ENCODE data around the genes AMZ2, ABCA8 and KCNJ16.

DNA sequence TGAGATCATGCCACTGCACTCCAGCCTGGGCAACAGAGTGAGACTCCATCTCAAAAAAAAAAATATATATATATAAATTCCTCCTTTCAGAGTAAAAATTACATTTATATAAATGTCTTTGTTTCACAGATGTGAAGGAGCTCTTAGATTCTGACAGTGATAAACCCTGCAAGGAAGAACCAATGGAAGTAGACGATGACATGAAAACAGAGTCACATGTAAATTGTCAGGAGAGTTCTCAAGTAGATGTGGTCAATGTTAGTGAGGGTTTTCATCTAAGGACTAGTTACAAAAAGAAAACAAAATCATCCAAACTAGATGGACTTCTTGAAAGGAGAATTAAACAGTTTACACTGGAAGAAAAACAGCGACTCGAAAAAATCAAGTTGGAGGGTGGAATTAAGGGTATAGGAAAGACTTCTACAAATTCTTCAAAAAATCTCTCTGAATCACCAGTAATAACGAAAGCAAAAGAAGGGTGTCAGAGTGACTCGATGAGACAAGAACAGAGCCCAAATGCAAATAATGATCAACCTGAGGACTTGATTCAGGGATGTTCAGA, 85.4 kb downstream of the C17orf58 start:
- PRO-cap: no peak
- RAMPAGE, long total RNA, 5 experiments: start-site peak on the plus strand in 1 of 5 experiments, centred at position 277 of the sequence, 33 reads per replicate
- RRBS: no CpG with 5 or more reads among the region's 5 CpGs

DNA sequence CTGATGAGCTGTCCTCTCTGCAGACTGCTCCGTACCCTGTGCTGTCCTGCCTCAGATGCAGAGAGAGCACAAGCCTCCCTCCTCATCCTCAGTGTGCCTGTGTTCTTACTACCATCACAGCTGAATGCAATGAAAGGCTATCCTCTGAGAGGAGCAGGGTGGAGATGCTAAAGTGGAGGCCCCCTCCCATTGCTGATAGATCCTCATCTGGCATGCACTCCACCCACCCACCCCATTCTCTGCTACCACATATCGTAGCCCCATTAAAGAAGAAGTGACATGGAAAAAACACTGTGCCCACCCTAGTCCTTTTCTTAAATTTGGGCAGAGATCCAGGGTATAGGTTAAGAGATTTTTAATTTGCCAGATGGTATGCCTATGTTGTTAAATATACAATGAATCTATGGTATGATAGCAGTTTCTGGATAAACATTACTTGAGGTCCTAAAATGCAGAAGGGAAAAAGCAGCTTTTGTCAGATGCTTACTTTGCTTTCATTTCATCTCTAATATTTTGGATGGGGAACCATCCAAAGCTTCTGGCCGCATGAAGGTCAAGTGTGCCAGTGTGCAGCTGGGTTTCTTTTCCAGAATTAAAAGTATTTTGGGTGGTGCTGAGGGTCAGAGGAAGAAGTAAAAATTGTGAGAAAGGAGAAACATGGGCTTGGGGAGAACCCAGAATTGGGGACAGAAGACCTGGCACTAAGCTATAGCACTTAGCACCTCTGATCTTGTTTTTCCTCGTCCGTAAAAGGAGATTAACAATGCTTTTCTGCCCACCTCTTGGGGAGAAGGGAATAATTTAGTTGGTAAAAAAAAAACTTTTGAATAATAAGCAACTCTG, 93.3 kb downstream of the KPNA2 start:
- PRO-cap: no peak
- RAMPAGE, long total RNA, 5 experiments: start-site peak on the plus strand in 3 of 5 experiments, centred at positions 115 to 446 of the sequence, 8 to 19 reads per replicate
- RRBS: no CpG with 5 or more reads among the region's 5 CpGs

- PRO-cap: no peak
- RAMPAGE, long total RNA, 5 experiments: start-site peak on the plus strand in 3 of 5 experiments, at chr17:68135197-68135446 at its widest, 6 to 19 reads per replicate
- RRBS: 94% methylated on average over 10 of the region's 36 CpGs
Measured at GRCh38 chr17:68135050-68135717, 99.6 kb downstream of the KPNA2 start.

- PRO-cap: no peak
- RAMPAGE, long total RNA, 5 experiments: no peak in any of the 5 experiments
- RRBS: no CpG with 5 or more reads among the region's 7 CpGs
Measured at GRCh38 chr17:68168639-68169108, 79.2 kb upstream of the AMZ2 start.

DNA sequence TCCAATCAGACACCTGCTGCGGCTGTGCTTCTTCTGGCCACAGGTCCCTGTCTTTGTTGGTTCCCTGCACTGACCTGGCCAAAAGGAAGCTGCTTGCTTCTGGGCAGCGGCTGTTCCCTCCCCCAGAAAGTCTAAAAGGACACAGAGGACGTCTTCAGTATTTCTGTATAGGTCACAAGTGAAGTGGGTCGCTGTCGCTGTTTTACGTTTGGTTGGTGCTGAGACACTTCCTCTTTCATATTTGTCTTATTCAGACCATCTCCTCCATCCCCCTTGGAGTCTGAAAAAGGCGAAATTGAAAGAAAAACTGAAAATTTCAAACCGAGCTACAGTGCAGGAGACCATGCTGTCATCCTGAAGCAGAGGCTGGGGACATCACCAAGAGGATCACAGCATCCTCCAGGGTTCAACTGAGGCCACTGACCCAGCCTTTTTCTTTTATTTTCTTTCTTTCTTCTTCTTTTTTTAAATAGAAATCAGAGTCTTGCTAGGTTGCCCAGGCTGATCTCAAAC, 10.0 kb upstream of the AMZ2 start:
- PRO-cap: bidirectional peak, plus-strand start at position 319 of the sequence, minus-strand start at position 133 of the sequence
- RAMPAGE, long total RNA, 5 experiments: no peak in any of the 5 experiments
- RRBS: no CpG with 5 or more reads among the region's 8 CpGs

GRCh38 chr17:68247138-68248186, at the start of gene AMZ2:
Gene AMZ2 (plus strand): TSS chr17:68248043.
- PRO-cap: unidirectional peak, plus-strand start at chr17:68247485; bidirectional peak, plus-strand start at chr17:68247574, minus-strand start at chr17:68247547; bidirectional peak, plus-strand start at chr17:68248099, minus-strand start at chr17:68247904
- RAMPAGE, long total RNA, 5 experiments: start-site peak on the plus strand in 4 of 5 experiments, at chr17:68248009-68248109 at its widest, 124 to 350 reads per replicate; start-site peak on the minus strand in 1 of 5 experiments, at chr17:68247816-68247922 at its widest, 11 reads per replicate
- RRBS: 2% methylated on average over 27 of the region's 103 CpGs

- PRO-cap: bidirectional peak, plus-strand start at chr17:68292082, minus-strand start at chr17:68291950
- RAMPAGE, long total RNA, 5 experiments: no peak in any of the 5 experiments
- RRBS: 3% methylated on average over 28 of the region's 67 CpGs
Measured at GRCh38 chr17:68291920-68292952, 941 bp downstream of the ARSG start.

DNA sequence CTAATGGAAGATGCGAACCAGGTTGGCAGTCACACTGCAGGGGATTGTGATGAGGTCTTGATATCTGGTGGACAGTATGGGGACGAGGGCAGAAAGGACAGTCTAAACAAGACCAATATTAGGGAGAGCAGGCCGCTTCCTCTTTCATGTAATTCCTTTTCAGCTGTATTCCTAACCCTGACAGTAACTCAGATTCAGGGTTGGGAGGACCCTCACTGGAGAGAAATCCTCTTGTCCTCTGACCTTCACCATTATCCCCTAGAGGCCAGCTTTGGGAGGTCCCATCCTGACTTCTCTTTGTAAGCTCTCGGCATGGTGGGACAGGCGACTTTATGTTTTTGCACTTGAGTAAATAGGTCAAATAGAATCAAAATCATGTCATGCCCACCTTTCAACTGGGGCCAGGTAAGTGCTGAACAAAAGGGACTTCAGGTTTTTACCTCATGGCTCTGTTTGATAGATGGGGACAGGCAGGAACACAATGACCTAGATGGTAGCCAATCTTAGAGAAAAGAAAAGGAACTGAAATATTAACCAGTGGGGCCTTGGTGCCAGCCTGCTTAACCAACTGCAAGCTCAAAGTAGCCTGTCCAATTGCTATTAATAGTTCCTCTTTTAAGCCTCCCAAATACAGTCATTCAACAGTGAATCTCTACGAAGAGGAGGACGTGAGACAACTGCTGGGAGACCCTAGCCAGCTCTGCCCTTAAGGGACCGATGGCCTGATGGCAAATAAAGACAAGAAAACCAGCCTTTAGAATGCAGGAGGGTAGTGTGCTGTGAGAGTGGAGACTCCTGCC, 27.9 kb downstream of the ARSG start:
- PRO-cap: no peak
- RAMPAGE, long total RNA, 5 experiments: no peak in any of the 5 experiments
- RRBS: no CpG with 5 or more reads among the region's 8 CpGs

DNA sequence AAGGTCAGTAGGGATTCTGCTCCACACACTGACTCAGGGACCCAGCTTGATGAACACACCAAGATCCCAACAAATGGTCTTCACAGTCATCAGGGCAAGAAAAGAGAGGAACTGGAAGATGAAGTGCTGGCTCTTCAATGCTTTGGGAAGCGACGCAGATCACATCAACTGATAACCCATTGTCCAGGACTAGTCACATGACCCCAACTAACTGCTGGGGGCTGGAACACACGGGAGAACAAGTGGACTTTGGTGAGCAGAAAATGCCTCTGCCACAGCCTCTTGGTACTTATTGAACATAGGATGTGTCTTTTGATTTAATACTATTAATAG, 21.5 kb downstream of the FAM20A start:
- PRO-cap: no peak
- RAMPAGE, long total RNA, 5 experiments: no peak in any of the 5 experiments
- RRBS: no CpG with 5 or more reads among the region's 3 CpGs

- PRO-cap: no peak
- RAMPAGE, long total RNA, 5 experiments: no peak in any of the 5 experiments
- RRBS: no CpG with 5 or more reads among the region's 8 CpGs
Measured at GRCh38 chr17:68820795-68821559, 134.2 kb downstream of the ABCA8 start.

DNA sequence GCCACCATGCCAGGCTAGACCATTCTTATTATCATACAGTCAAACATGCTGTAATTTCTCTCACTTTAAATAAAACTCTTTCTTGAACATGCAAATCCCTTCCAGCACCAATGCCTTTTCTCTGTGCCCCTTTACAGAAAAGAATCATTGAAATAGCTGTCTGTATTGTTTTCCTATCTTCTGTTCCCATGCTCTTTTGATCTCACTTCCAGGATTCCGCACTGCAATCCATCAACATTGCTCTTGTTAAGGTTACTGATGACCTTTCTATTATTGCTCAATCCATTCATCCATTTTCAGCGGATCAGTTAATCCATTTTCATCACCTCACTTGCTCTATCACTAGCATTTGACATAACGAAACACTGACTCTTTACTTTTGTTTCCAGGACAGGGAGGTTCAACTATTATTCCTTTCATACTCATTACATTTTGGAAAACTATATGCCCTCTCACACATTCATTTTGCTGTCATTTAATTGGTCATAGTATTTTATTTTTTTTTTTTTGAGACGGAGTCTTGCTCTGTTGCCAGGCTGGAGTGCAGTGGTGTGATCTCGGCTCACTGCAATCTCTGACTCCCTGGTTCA, 130.4 kb downstream of the ABCA8 start:
- PRO-cap: no peak
- RAMPAGE, long total RNA, 5 experiments: no peak in any of the 5 experiments
- RRBS: no CpG with 5 or more reads among the region's 5 CpGs

DNA sequence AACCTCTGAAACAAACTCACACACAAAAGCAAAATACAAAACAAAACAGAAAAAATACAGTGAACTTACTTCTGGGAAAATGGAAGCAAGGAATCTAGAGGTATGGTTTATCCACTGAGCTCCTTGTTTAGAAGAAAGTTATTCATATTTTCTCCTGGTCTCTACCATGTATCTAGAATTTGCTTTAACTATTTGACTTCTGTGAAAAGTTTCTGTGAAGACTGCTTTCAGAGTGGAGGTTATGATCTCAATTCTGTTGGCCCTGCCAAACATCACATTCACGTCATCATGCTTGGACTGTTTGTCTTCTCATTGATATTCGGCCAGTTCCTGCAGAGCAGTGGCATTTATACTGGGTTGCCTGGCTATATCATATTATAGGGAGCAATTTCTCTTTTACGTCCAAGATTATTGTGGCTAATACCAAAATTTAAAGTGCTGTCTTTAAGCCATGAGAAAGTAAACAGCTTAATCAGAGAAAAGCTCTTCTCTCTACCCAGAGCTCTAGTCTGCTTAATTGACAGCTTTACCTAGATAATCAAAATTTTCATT, at the start of gene ABCA8:
TSS of gene ABCA8 (minus strand) at position 243 of the 552 bp plus-strand sequence.
- PRO-cap: no peak
- RAMPAGE, long total RNA, 5 experiments: start-site peak on the minus strand in 3 of 5 experiments, centred at positions 170 to 219 of the sequence, 136 to 1,147 reads per replicate
- RRBS: no CpG with 5 or more reads among the region's 3 CpGs

- PRO-cap: no peak
- RAMPAGE, long total RNA, 5 experiments: start-site peak on the minus strand in 1 of 5 experiments, at chr17:68993508-68993669 at its widest, 27 reads per replicate
- RRBS: no CpG with 5 or more reads among the region's 7 CpGs
Measured at GRCh38 chr17:68993126-68993884, 38.1 kb upstream of the ABCA8 start.

DNA sequence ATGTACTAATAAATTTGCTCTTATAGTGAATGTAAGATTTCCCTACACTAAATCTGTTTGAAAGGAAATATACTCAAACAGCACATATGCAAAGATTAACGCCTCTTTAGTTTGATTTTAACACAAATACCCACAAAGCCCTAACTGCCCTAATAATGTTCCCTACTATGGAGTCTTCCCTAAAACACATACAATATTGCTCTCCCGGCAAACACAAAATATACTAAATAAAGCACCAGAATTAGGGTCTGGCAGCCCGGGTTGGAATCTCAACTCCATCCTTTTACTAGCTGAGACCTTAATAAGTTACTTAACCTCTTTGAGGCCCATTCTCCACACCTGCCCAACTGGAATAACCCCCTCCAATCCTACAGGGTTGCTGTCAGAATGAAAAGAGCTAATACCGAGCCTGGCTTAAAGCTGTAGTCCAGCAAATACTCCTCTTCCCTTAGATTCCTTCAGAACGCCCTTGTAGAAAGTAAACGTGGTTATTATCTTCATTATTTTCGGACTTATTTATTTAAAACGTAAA, 1.0 kb downstream of the ABCA5 start:
- PRO-cap: no peak
- RAMPAGE, long total RNA, 5 experiments: no peak in any of the 5 experiments
- RRBS: no CpG with 5 or more reads among the region's 8 CpGs

GRCh38 chr17:69501206-69501907, 86.9 kb downstream of the MAP2K6 start:
- PRO-cap: no peak
- RAMPAGE, long total RNA, 5 experiments: no peak in any of the 5 experiments
- RRBS: no CpG with 5 or more reads among the region's 14 CpGs

GRCh38 chr17:69654797-69655384, 240.4 kb downstream of the MAP2K6 start:
- PRO-cap: no peak
- RAMPAGE, long total RNA, 5 experiments: no peak in any of the 5 experiments
- RRBS: no CpG with 5 or more reads among the region's 1 CpG

GRCh38 chr17:70074981-70075530, at the start of gene KCNJ16:
Gene KCNJ16 (plus strand): TSS chr17:70075225.
- PRO-cap: no peak
- RAMPAGE, long total RNA, 5 experiments: start-site peak on the plus strand in 3 of 5 experiments, at chr17:70075210-70075381 at its widest, 28 to 732 reads per replicate
- RRBS: no CpG with 5 or more reads among the region's 5 CpGs

- PRO-cap: bidirectional peak, plus-strand start at chr17:70168306, minus-strand start at chr17:70168114
- RAMPAGE, long total RNA, 5 experiments: no peak in any of the 5 experiments
- RRBS: no CpG with 5 or more reads among the region's 15 CpGs
Measured at GRCh38 chr17:70167897-70168428, 1.4 kb upstream of the KCNJ2 start.

DNA sequence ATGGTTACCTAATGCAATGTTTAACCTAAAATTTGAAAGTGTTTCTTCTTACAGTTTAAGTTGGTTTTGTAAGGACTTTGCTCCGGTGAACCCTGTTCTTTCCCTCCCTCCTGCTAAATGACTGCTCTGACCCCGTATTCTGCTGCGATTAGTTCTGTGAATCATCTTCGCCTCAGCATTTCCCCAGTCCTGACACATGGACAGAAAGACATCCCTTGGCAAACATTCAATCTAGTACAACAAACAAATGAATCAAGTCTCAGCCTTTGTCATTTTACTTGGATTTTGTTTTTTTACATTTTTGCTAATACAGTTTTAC, 15.4 kb downstream of the KCNJ2 start:
- PRO-cap: no peak
- RAMPAGE, long total RNA, 5 experiments: no peak in any of the 5 experiments
- RRBS: no CpG with 5 or more reads among the region's 4 CpGs

DNA sequence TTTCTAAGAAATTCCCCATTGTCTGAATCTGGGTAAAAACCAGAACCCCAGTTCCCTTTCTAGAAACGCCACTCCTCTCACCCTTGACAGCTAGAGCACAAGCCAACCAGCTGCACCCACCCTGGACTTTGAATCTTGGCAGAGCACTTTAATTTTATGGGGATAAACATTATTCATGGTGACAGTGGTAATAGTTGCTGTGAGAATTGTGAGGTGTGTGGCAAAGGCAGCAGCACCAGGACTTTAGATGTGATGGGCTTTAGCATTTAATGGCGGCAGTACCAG, 265.8 kb downstream of the KCNJ2 start:
- PRO-cap: no peak
- RAMPAGE, long total RNA, 5 experiments: no peak in any of the 5 experiments
- RRBS: no CpG with 5 or more reads among the region's 2 CpGs